ENCODE measurements around the genes GCM1, MLIP and BEND6.

DNA sequence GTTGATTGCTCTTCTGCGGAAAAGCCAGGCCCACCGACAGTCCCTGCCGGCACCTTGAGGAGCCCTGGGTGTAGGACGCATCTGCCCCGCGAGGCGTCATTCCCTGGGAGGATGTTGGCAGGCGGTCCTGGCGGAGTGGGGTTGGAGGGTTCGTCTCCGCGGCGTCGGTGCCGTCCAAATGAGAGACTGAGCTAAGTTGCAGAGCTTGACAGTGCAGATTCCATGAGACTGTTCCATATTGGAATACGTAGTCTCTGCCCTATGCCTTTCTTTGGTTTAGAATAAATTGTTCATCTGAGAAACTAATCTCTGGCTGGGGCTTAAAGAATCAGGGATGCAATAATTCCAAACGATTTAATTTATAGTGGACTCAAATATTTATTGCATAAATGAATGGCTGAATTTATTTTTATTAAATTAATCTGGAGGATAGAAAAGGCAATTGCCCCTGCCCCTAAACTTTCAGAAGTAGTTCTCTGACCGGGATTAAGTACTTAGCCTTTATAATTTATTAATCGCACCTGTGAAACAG lies 1.1 kb downstream of the FBXO9 start:
- PRO-cap, 2 experiments: no peak in any of the 2 experiments

- PRO-cap, 2 experiments: no peak in any of the 2 experiments
These were observed at the start of gene GCM1 for GRCh38 chr6:53148596-53149067. Gene GCM1 (minus strand): TSS chr6:53148841.

- PRO-cap, 2 experiments: peak in 2 of 2 experiments; most common minus-strand start chr6:53312353 (in 2)
These were observed 36.6 kb downstream of the ELOVL5 start for GRCh38 chr6:53312087-53312650.

DNA sequence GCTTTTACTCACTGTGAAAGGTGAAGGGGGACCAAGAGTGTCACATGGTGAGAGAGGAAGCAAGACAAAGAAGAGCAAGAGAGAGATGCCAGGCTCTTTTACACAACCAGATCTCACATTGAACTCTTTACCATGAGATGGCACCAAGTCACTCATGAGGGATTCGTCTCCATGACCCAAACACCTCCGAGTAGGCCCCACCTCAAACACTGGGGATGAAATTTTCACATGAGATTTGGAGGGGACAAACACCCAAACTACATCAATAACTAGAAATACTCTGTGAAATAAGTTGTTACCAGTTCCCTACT lies 16.9 kb downstream of the ELOVL5 start:
- PRO-cap, 2 experiments: no peak in any of the 2 experiments

GRCh38 chr6:53347737-53348664 lies 749 bp downstream of the ELOVL5 start:
- PRO-cap, 2 experiments: peak in 2 of 2 experiments; most common plus-strand start chr6:53348186 (in 2); most common minus-strand start chr6:53347896 (in 1)

DNA sequence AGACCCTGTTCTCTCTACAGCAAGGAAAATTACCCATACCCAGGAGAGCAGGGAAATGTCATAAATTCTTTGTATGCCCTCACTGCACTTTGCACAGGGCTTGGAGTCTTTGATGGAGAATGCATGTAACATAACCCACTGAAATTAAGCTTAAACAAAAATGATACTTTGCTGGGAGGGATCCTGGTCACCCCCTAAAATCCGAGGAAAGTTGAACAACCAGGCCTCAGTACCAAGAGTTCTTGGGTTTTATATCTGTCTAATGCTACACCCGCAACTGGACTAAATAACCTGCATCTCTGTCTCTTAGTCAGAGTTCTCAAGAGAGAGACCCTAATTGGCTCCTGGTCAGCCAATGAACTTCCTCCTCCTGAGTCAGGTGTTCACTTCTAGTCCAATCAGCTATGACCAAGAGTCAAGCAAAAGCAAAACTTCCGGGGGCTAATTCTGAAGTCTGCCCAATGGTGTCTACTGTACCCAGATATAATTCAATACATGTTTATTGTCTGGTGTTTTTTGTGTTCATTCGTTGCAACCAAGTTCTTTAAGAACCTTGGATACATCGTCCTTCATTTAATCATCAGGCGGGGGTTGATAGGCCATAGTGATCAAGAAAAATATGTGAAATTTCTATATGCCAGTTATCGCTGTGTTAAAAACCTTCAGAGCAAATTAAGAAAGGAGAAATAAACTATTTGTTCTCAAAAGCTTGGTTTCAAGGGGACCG lies 61.0 kb downstream of the GCLC start:
- PRO-cap, 2 experiments: no peak in any of the 2 experiments

- PRO-cap, 2 experiments: no peak in any of the 2 experiments
These were observed 3.0 kb downstream of the GCLC start for GRCh38 chr6:53541890-53542286.

DNA sequence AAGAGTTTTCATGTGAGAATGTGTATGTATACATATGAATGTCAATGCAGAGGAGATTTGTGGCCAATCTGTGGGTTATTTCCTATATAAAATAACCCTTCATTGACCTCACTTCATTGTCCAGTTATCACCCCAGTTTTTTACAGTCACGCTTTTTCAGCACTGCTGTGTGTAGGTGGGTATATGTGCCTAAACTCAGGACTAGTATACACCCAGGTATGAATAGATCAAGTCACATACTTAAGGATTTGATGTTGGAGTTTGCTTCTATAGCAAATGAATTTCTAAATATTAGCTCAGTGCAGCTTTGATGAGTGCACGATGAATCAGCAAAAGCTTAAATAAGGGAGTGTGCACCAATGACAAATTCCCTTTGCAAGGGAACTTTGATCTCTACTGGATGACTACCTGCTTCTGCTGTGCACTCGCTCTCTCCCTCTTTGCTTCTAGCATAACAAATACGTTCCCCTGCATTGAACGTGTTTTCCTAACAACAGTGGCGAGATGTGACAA lies 50.0 kb downstream of the KLHL31 start:
- PRO-cap, 2 experiments: no peak in any of the 2 experiments

GRCh38 chr6:53647602-53647801 lies 18.1 kb downstream of the KLHL31 start:
- PRO-cap, 2 experiments: peak in 1 of 2 experiments; most common plus-strand start chr6:53647672 (in 1)

GRCh38 chr6:53918858-53919285 lies 124.1 kb downstream of the LRRC1 start:
- PRO-cap, 2 experiments: no peak in any of the 2 experiments

DNA sequence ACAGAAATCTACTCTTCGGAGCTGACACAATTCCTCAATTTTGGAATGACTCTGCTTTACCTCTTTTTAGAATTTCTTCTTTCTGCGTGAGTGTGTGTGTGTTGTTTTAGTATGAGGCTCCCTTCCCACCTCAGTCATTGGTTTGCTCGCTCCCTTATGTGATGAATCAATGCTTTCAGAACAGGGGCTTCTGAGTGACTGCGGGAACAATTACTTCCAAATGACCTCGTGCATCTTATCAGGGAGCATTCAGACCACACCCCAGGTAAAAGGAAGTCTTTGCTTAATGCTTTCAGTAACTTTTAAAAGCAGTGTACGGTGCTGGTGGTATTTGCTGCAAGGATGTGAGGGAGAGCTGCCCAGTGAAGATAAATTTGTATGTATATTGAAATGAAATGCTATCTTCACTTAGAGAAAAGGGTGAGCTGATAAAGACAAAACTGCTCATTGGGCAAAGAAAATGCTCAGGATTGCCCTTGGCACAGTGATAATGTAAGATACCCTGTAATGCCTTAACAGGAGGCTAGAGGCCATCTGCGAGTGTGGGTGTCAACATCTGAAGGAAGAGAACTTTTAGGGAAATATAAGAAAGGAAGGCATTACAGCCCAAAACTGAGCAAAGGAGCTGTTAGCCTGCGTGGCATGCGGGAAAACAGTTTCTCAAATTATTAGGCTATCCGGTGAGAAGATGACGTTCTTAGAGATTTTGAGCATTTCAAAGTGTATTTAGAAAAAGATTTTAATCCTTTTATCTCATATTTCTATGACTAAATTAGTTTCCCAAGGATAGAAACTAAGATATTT lies at the start of gene MLIP:
Gene MLIP (plus strand): TSS at position 133 of the 804 bp plus-strand sequence.
- PRO-cap, 2 experiments: no peak in any of the 2 experiments

GRCh38 chr6:54801663-54802272 lies 44.8 kb upstream of the FAM83B start:
- PRO-cap, 2 experiments: no peak in any of the 2 experiments

DNA sequence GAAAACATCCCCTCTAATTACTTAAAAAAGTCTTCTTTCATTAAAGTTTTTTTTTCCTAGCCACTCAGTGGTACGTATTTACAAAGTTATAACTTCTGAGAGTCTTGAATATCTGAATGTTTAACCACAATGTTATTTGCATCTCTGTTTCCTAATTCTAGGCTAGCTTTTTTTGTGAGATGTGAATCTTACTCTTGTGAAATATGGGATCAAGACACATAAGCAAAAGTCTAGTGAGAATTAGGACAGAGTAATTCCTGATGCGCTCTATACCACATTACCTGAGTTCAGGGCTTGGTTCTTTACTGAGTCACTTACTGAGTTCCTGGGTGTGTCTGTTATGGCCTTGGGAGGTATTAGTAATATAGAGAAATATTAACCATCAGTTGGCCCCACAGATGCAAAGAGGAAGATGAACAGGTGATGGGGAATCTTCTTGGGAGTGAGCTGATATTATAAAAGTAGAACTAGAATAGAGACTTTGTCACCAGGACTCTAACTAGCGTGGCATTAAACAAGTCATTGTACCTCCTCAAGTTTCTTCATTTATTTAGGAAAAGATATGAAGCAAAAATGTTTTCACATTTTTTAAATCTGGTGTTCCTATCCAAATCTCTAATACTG lies 28.1 kb downstream of the FAM83B start:
- PRO-cap, 2 experiments: no peak in any of the 2 experiments

- PRO-cap, 2 experiments: no peak in any of the 2 experiments
These were observed 661 bp downstream of the COL21A1 start for GRCh38 chr6:56246600-56247238.

DNA sequence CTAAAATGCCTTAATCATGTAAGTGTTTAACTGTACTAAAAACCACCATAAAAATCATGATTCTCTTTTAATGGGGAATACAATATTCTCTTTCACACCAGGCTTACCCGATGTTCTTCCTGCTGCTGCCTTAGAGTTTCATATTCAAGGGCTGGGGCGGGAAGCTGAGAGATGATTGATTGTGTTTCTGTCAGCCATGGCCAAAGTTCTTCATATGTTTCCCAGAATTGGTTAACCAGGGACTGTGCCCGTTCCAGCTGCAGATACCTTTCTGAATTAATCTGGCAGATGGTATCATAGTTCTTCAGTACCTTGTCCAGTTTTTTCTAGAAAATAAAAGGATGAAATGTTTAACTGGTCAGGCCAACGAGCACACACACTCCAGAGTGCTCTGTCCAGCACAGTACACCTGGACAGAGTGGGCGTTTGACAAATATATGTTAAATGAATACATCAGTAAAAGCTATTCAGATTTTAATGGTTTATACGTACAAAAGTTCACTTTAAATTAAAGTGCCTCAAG lies 268.0 kb upstream of the COL21A1 start:
- PRO-cap, 2 experiments: no peak in any of the 2 experiments

DNA sequence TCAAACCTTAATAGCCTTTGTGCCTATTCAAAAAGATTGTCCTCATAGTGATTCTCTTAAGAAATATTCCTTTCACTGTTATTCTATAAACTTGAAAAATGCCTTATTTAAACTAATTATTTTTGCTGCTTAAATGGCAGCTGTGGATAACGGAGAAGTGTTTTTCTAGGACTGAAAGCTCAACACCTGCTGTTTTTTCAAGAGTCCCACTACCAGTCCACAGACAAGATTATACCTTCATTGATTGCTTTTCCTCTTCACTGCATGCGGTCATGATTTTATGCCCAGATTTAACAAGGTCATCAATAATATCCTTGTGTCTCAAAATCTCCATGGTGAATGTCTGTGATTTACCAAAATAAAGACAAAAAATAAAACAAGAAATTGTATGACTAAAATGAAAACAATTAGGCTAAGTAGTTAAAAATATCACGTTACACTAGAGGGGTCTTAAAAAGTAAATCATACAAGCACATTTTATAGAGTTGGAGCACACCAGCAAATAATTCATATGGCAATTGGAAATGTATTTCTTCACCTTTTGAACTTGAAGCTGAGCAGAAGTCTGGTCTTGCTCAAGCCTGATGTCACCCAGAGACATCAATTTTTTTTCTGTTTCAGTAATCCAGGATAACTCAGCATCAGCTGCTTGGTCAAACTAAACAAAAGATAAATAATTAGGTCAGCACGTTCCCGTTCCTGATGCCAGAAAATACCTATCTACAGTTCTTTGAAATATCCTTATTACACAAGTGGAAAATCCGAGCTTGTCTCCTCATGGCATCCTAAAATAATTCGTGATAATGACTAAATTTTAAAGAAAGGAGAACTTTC lies 269.8 kb upstream of the COL21A1 start:
- PRO-cap, 2 experiments: no peak in any of the 2 experiments

DNA sequence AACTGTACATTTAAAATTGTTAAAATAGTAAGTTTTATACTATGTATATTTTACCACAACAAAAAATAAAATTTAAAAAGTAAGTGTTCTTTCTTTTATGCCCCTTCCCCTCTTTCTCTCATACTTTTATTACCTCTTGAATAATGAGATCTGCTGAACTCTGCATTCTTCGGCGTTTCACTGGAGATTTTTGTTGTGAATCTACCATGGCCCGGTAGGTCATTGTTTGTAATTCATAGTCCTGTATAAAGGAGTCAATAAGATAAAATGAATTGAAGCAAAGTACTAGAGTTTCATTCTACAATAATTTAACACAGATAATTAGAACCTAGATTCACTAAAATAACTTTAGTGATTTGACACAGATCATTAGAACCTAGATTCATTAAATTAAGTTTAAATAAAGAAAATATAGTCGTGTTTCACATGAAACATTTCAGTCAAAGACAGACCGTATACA lies 329.6 kb downstream of the DST start:
- PRO-cap, 2 experiments: no peak in any of the 2 experiments

- PRO-cap, 2 experiments: no peak in any of the 2 experiments
These were observed 326.8 kb downstream of the DST start for GRCh38 chr6:56627798-56628208.

DNA sequence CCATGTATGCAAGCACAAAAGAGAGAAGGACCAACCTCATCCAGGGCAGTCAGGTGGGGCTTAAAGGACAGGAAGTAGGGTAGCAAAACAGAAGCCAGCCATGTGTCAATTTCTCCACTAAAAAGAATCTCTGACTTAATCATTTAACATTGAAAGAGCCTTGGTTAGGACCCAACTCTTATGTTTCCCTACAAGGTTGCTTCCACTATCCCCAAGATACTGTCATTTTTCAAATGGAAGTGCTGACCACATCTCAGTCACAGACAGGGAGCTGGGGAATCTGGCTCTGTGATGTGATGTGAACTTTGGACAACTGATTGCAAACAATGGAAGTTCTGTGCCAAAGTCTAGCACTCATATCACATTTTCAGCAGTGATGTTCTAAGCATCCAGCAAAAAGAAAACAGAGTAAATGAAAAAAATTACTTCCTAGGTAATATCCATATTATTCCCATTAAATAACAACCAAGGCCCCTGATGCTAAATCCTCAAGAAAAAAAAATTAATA lies 214.2 kb downstream of the DST start:
- PRO-cap, 2 experiments: no peak in any of the 2 experiments

- PRO-cap, 2 experiments: peak in 2 of 2 experiments; most common plus-strand start chr6:56954808 (in 2); most common minus-strand start chr6:56954735 (in 2)
These were observed at the start of gene BEND6 for GRCh38 chr6:56954458-56955633. Gene BEND6 (plus strand): TSS chr6:56955107.